Endothelial cell of umbilical vein (primary cell): ENCODE measurements around a stretch of chr12.

- PRO-cap = no peak
CAGE:
- cytosol, long polyA minus RNA = no peak
- cytosol, long polyA plus RNA = no peak
- long polyA plus RNA = no peak
- nucleus, long polyA minus RNA = no peak
- nucleus, long polyA plus RNA = no peak
Observed at GRCh38 chr12:6670292-6670561, 7.3 kb upstream of the ING4 start.

DNA sequence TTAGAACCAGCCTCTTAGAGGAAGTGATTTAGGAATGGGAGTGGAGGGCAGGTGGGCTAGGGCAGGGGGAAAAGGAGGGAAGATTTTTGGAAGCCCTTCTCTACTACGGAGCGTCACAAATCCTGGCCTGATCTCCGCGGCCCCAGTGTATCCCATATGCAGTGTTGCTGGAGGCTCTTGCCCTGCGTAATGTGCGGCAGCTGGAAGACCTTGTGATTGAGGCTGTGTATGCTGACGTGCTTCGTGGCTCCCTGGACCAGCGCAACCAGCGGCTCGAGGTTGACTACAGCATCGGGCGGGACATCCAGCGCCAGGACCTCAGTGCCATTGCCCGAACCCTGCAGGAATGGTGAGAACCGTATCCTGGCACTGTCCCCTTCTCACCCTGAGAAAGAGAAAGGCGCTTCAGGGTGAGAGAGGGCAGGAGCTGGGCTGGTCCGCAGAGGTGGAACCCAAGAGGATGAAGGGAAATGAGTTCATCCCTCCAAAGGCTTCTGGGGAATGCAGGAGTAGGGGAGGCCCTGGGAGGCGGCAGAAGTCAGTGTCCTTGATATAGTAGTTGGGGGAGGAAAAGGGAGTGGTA, 5.3 kb downstream of the COPS7A start:
- PRO-cap = no peak
CAGE:
- cytosol, long polyA minus RNA = no peak
- cytosol, long polyA plus RNA = no peak
- long polyA plus RNA = no peak
- nucleus, long polyA minus RNA = no peak
- nucleus, long polyA plus RNA = no peak

GRCh38 chr12:6764909-6765372, 1.2 kb upstream of the PTMS start:
- PRO-cap = no peak
CAGE:
- cytosol, long polyA minus RNA = no peak
- cytosol, long polyA plus RNA = no peak
- long polyA plus RNA = no peak
- nucleus, long polyA minus RNA = no peak
- nucleus, long polyA plus RNA = no peak

DNA sequence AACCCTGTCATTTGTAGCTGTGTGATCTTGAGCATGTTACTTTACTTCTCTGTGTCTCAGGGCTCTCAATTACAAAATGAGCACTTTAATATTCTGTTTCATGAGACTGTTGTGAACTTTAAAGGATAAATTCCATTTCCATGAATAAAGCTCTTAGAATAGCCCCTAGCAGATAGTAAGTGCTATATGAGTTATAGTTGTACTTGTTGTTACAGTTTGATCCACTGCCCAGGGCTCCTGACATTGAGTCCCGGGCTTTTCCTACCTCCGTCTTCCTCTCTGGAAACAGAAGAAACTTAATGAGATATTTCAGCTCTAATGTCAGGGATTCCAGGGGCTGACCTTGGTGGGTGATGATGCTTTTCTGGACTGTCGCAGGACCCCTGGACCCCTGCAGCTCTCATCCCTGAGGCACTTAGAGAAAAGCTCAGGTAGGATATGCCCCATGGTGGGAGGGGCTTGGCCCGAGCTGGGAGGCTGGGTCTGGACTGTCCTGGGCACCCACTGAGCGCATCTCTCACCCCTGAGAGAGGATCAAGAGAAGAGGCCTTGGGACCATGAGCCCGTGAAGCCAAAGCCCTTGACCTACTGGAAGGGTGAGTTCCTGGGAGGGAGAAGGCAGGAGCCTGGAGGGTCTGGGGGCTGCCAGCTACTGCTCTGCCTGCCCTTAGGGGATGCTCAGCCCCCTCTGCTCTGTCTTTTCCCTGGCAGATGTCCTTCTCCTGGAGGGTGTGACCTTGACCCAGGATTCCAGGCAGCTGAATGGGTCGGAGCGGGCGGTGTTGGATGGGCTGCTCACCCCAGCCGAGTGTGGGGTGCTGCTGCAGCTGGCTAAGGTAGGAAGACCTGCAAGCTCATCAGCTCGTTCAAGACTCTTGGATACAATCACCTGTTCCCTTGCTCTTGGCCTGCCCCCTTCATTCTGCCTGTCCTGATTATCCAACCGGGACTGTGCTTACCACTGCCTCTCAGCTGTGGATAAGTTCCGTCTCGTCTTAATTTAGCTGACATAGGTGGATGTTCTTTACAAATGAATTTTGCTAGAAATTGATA, 5.3 kb downstream of the P3H3 start:
- PRO-cap = no peak
CAGE:
- cytosol, long polyA minus RNA = no peak
- cytosol, long polyA plus RNA = no peak
- long polyA plus RNA = no peak
- nucleus, long polyA minus RNA = no peak
- nucleus, long polyA plus RNA = no peak

- PRO-cap = no peak
CAGE:
- cytosol, long polyA minus RNA = no peak
- cytosol, long polyA plus RNA = no peak
- long polyA plus RNA = no peak
- nucleus, long polyA minus RNA = no peak
- nucleus, long polyA plus RNA = no peak
Observed at GRCh38 chr12:6850535-6851190, 423 bp downstream of the CDCA3 start.

GRCh38 chr12:6933623-6934849, 6.3 kb downstream of the ATN1 start:
- PRO-cap = no peak
CAGE:
- cytosol, long polyA minus RNA = start-site peak on the minus strand at chr12:6934204-6934263, 5 reads; start-site peak on the minus strand at chr12:6934563-6934579, 11 reads
- cytosol, long polyA plus RNA = no peak
- long polyA plus RNA = no peak
- nucleus, long polyA minus RNA = start-site peak on the plus strand at chr12:6934219-6934258, 18 reads
- nucleus, long polyA plus RNA = no peak

DNA sequence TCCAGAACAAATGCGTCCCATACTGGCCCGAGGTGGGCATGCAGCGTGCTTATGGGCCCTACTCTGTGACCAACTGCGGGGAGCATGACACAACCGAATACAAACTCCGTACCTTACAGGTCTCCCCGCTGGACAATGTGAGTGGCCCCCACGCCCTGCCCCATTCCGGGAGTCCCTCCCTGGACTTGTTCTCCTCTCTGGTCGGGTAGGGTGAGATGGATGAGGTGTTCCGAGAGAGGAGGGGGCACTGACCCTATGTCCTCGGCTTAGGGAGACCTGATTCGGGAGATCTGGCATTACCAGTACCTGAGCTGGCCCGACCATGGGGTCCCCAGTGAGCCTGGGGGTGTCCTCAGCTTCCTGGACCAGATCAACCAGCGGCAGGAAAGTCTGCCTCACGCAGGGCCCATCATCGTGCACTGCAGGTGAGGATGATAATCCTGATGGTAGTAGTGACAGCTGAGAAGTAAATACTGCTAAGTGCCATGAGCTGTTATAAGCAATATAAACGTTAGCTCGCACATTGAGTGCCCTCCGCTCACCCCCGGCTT, 6.6 kb downstream of the PTPN6 start:
- PRO-cap = no peak
CAGE:
- cytosol, long polyA minus RNA = no peak
- cytosol, long polyA plus RNA = no peak
- long polyA plus RNA = no peak
- nucleus, long polyA minus RNA = no peak
- nucleus, long polyA plus RNA = no peak

DNA sequence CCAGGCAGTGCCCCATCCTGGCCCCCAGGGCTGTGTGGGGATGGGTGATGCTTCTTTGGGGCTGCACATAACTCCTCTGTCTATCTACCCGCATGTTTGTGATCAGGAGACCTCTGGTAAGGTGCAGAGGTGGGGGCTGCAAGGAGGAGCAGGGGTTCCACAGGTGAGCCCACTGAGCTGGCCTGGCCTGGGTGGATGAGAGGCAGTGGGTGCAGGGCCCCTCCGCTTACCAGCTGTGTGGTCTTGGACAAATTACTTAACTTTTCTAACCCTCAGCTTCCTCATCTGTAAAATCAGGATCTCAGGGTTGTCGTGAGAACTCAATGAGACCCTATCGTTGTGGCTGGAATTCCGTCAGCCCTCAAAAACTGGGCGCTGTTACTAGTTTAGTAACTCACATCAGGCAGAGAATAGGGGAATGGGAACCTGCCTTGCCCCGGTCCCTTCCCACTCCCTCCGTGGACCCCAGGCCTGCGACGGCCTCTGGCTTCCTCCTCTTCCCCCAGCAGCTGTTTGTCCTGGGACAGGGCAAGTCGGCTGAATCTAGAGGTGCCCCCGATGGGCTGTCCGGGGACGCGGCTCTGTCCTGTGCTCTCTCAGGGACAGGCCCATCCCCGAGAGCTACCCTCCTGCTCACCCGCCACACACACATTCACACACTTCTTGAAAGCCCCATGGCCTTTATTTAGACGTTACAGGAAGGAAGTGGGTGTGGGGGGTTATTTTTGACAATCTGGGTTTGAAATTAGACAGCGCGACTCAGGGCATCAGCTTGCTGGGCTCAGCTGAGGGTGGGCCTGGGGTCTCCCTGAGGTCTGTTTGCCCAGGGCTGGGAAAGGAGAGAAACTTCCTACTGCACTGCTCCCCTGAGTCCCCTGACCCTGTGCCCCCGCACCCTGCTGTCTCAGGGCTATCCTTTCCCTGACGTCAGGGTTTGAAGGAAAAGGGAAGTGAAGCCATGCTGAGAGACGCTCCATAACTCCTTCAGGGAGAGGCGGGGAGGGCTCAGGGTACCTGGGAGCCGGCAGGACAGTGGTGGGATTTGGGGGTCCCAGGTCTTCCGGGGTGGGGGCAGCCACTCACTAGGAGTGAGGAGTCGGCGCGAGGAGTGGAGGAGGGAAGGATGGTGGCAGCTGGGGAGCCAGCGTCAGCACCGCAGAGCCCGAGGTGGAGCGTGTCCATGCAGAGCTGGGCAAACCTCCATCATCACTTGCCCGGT, 7.8 kb downstream of the PTPN6 start:
- PRO-cap = unidirectional peak, minus-strand start at position 885 of the sequence
CAGE:
- cytosol, long polyA minus RNA = no peak
- cytosol, long polyA plus RNA = no peak
- long polyA plus RNA = no peak
- nucleus, long polyA minus RNA = no peak
- nucleus, long polyA plus RNA = no peak

GRCh38 chr12:7059509-7060056, 935 bp upstream of the C1S start:
- PRO-cap = no peak
CAGE:
- cytosol, long polyA minus RNA = no peak
- cytosol, long polyA plus RNA = no peak
- long polyA plus RNA = no peak
- nucleus, long polyA minus RNA = no peak
- nucleus, long polyA plus RNA = no peak

- PRO-cap = no peak
CAGE:
- cytosol, long polyA minus RNA = no peak
- cytosol, long polyA plus RNA = no peak
- long polyA plus RNA = no peak
- nucleus, long polyA minus RNA = no peak
- nucleus, long polyA plus RNA = no peak
Observed at GRCh38 chr12:7117918-7118889, 9.2 kb upstream of the C1RL start.

GRCh38 chr12:7125009-7126234, 3.3 kb downstream of the RBP5 start:
- PRO-cap = no peak
CAGE:
- cytosol, long polyA minus RNA = no peak
- cytosol, long polyA plus RNA = no peak
- long polyA plus RNA = no peak
- nucleus, long polyA minus RNA = no peak
- nucleus, long polyA plus RNA = no peak

GRCh38 chr12:7197891-7198241, 8.4 kb downstream of the PEX5 start:
- PRO-cap = no peak
CAGE:
- cytosol, long polyA minus RNA = no peak
- cytosol, long polyA plus RNA = no peak
- long polyA plus RNA = no peak
- nucleus, long polyA minus RNA = no peak
- nucleus, long polyA plus RNA = no peak

GRCh38 chr12:7881761-7882338, 9.1 kb upstream of the SLC2A14 start:
- PRO-cap = no peak
CAGE:
- cytosol, long polyA minus RNA = no peak
- cytosol, long polyA plus RNA = no peak
- long polyA plus RNA = no peak
- nucleus, long polyA minus RNA = no peak
- nucleus, long polyA plus RNA = no peak

- PRO-cap = no peak
CAGE:
- cytosol, long polyA minus RNA = no peak
- cytosol, long polyA plus RNA = no peak
- long polyA plus RNA = no peak
- nucleus, long polyA minus RNA = start-site peak on the minus strand at chr12:7935077-7935125, 20 reads
- nucleus, long polyA plus RNA = no peak
Observed at GRCh38 chr12:7934755-7935373, 1.1 kb downstream of the SLC2A3 start.

DNA sequence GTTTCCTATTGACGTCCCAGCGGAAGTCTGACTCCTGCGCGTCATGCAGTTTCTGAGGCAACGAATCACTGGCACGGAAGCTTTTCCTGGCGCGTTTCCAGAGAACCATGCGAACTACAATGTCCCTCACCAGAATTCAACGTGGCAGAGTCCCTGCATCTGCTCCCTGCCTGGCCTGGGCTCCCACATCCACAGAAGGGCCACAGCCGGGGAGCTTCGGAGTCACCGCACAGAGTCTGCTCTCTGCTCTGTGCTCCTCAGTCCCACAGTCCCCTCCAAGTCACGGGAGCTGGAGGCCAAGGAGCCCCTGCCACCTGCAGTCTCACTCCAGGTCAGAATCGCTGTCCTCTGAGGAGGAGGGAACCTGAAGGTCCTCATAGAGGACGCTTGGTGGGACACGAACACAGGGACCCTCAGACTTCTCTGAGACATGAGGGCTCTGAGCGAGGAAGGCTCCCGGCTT, 5.9 kb downstream of the FAM90A1 start:
- PRO-cap = no peak
CAGE:
- cytosol, long polyA minus RNA = no peak
- cytosol, long polyA plus RNA = no peak
- long polyA plus RNA = no peak
- nucleus, long polyA minus RNA = no peak
- nucleus, long polyA plus RNA = no peak

DNA sequence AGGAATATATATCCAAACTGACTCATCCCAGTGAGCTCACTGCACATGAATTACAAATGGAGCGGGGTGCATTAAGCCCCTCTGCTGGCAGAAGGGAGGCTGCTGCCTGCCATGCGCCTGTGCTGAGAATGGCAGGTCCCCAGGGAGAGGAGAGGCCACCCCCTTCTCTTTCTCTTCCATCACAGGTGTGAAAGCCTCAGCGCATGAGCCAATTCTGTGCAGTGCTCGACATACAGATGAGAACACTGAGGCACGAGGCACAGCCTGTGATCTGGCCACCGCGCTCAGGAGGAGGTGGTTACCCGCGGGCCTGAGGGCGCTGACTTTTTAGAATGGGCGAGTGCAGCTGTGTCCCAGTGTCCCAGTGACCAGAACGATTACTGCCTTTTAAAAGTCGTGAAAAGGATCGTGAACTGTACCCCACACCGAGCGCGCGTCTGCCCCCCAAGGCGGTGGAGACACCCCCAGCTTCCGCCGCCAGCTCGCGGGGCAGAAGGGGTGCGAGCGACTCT, 14.8 kb upstream of the FAM90A1 start:
- PRO-cap = no peak
CAGE:
- cytosol, long polyA minus RNA = no peak
- cytosol, long polyA plus RNA = no peak
- long polyA plus RNA = no peak
- nucleus, long polyA minus RNA = no peak
- nucleus, long polyA plus RNA = no peak

DNA sequence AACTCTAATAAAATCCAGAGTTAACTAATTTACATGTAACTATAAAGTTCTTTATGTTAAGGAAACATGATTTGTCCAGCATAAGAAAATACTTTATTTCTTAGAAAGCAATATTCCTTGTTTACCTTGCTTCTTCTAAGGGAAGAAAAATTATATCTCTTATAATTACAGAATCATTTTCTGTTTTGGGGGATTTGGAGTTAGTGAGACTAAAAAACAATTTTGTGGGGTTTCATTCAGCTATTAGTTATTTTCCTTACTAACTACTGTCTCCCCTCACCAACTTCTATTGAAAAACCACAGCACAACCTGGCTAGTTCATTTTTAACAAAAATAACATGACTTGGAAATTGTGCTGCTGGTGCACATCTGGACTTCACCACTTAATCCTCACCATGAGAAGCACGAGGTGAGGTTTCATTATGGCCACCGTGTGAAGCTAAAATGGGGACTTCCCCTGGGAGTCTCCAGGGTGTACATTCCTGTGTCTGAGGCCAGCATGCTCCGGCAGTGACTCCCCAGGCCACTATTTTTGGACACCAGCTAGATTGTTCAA, 16.6 kb upstream of the AICDA start:
- PRO-cap = no peak
CAGE:
- cytosol, long polyA minus RNA = no peak
- cytosol, long polyA plus RNA = no peak
- long polyA plus RNA = no peak
- nucleus, long polyA minus RNA = no peak
- nucleus, long polyA plus RNA = no peak

GRCh38 chr12:8644381-8645423, 17.9 kb downstream of the MFAP5 start:
- PRO-cap = no peak
CAGE:
- cytosol, long polyA minus RNA = no peak
- cytosol, long polyA plus RNA = no peak
- long polyA plus RNA = no peak
- nucleus, long polyA minus RNA = no peak
- nucleus, long polyA plus RNA = no peak

DNA sequence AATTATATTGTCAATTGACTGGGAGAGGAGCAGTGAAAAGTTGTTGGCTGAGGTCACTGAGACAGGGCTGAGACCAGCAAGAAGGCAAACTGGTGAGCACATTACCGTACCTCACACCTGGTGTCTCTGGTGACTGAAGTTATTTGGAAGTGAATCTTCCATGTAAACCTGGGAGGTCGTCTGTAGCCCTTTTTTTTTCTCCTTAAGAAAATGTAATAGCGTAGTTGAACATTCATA, 1.1 kb upstream of the RIMKLB start:
- PRO-cap = no peak
CAGE:
- cytosol, long polyA minus RNA = no peak
- cytosol, long polyA plus RNA = no peak
- long polyA plus RNA = no peak
- nucleus, long polyA minus RNA = no peak
- nucleus, long polyA plus RNA = no peak

DNA sequence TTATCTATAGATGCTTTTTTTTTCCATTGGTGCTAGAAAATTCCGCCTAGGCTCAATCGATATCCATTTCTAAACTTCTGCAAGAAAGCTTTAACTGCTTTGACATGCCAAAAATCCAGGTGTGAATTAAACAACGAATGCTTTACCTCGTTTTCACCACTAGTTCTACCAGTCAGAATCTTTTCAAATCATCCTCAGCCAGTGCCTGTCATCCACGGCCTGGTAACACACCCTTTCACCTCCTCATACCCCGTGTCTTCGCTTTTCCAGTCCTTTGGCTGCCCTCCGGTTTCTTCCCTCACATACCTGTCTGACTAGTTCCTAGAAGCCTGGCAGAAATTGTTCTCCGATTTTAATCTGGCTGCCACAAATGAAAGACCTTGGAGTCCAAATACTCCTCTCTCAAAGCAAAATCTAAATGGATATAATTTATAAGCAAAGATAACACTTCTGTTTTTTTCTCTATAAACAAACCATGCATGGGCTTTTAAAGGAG, 1.4 kb upstream of the PHC1 start:
- PRO-cap = no peak
CAGE:
- cytosol, long polyA minus RNA = no peak
- cytosol, long polyA plus RNA = no peak
- long polyA plus RNA = no peak
- nucleus, long polyA minus RNA = no peak
- nucleus, long polyA plus RNA = no peak